Natural killer cell (primary cell): ENCODE results near the gene RALA.

GRCh38 chr7:38521324-38521556, 109.9 kb downstream of the AMPH start:
- PRO-cap = no peak

- PRO-cap = no peak
Observed at GRCh38 chr7:38975867-38976766, 1.6 kb upstream of the POU6F2 start.

- PRO-cap = no peak
Observed at GRCh38 chr7:39013298-39013956, 35.7 kb downstream of the POU6F2 start.

- PRO-cap = no peak
Observed at GRCh38 chr7:39085519-39086279, 108.0 kb downstream of the POU6F2 start.

DNA sequence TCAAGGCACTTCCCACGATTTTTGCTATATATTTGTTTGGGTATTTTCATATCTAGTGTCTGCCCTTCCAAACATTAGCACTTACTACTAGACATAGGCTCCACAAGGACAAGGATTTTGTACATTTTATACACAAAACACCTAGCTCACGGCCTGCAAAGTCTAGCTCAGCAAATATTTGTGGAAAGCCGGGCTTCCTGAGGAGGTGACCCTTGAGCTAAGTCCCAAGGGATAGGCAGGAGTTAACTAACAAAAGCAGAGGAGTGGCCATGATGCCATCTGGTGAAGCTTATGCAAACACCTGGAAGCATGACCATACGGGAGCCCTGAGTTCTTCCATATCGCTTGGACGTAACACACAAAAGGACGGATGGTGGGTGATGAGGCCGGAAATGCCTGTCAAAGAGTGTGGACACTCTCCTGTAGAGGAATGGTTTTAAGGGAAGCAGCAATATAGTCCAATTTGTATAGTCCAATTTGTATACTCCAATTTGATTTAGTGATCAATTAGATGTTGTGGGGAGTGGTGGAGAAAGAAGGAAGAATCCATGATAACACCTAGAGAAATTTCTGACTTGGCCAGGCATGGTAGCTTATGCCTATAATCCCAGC, 25.8 kb upstream of the YAE1 start:
- PRO-cap = no peak

- PRO-cap = bidirectional peak, plus-strand start at chr7:39623595, minus-strand start at chr7:39623505
Observed at GRCh38 chr7:39623276-39624285, at the start of gene RALA. TSS of gene RALA (plus strand) at chr7:39623572.

GRCh38 chr7:39760137-39760490, 136.7 kb downstream of the RALA start:
- PRO-cap = no peak

GRCh38 chr7:39781475-39781856, 158.1 kb downstream of the RALA start:
- PRO-cap = no peak

GRCh38 chr7:40014678-40015573, 64.9 kb downstream of the CDK13 start:
- PRO-cap = no peak

DNA sequence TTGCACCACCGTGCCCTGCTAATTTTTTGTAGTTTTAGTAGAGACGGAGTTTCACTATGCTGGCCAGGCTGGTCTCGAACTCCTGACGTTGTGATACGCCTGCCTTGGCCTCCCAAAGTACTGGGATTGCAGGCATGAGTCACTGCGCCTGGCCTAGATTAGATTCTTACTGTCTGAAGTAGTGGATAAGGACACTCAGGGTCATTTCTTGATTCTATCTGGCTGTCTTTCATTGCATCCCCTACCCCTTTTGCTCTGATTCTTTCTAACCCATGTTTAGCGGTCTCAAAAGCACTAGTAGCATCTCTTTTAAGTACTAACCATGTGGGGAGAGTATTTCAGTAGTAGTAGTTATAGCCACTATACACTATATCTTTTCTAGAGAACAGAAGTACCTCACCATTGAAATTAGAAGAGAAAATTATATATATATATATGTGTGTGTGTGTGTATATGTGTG, 79.8 kb downstream of the CDK13 start:
- PRO-cap = no peak

GRCh38 chr7:40092477-40093421, 41.7 kb downstream of the MPLKIP start:
- PRO-cap = no peak

- PRO-cap = no peak
Observed at GRCh38 chr7:40221865-40222382, 87.1 kb downstream of the SUGCT start.

DNA sequence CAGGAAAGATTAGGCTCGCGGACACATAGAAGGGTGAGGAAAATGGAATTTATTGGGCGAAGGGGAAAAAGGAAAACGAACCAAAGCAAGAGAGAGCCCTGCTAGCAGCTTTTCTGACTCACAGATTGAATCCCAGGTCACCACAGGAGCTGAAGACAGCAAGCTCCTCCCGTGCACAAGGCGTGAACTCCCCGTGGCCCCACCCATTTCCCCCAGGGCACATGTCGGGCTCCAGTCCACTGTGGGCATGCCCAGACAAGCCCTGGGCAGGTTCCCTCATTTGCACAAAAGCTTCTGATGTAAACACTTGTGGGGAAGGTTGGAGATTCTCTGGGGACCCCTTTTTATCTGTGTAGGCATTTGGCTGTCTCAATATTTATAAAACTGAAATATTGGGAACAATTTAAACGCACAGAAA, 582.5 kb downstream of the SUGCT start:
- PRO-cap = no peak

DNA sequence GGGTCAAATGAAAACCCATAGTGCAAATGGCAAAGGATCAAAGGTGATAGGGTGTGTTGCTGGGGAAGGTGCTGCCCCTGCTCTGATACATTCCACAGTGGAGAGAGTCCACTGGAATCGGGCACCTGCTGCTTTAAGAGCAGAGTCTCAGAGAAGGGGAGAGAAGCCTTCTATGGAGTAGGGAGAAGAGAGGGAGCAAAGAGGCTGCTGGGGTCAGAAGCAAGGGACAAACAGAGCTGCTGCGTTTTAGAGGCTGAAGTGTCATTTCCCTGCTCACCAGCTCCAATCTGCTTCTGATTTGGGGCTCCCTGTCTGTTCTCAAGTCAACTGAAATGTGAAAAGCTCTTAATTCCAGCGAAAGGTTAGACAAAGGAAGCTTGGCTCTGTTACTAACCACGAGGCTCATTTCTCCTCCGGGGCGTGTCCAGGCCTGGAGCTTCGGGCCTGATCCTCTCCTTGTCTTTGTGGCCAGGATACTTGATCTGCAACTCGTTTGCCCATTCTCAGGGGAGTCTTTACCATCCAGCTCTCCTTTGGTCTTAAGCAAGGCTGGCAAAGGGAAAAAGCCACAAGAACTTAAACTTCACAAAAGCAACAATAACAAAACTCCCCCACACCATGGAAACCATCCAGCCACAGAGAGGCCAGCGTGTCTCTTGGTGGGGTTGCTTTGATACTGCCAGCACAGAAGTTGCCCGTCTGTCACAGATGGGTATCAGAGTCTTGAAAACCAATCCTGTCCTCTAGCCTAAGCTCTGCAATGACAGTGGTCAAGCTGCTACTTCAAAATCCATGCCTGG, 692.6 kb downstream of the SUGCT start:
- PRO-cap = no peak

DNA sequence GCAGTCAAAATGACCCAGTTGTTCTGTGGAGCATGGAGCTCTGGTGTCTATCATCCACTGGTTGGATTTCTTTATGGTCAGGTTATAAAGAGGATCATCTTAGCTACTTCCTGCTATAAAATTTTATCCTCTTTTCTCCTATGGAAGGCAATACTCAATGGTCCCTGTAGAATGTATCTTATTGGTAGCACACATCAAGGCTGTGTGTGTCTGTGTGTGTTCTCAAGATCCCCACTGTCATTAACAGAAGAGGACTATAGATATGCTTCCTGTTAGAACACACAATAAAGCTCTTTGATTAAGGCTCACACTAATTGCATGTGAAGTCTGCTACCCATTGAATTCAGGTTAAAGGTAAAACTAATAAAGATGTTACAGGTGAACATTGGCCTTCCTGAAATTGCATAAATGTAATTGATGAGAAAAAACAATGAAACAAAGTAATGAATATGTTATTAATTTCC, 747.5 kb downstream of the SUGCT start:
- PRO-cap = no peak

DNA sequence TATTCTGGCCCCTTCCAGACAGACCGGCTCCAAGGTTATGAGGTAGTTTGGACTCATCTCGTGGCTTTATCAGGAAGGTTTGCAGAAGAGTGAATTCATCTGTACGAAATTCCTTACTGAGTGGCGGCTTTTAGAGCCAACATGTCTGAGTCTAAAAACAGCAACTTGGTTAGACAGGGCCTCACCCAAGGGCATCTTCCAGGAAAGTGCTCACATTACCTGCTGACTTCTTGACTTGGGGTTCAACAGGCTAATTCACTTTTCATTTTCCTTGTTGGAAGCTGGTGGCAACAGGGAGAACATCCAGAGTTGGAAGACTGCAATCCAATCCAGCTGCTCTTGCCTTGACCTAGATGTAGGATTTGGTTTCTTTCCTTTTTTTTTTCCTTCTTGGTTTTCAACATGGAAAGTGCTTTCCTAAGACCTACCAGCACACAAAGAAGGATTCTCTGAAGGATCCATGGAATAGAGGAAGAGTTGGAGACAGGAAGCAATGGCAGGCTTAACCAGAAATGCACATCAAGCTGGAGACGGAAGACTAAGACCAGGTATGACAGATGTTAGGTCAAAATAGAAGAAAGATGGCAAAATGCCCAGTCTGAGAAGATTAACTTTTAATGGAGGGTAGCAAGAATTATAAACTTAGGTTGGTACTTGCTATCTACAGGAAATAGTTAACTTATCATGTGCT, 775.1 kb downstream of the SUGCT start:
- PRO-cap = no peak

DNA sequence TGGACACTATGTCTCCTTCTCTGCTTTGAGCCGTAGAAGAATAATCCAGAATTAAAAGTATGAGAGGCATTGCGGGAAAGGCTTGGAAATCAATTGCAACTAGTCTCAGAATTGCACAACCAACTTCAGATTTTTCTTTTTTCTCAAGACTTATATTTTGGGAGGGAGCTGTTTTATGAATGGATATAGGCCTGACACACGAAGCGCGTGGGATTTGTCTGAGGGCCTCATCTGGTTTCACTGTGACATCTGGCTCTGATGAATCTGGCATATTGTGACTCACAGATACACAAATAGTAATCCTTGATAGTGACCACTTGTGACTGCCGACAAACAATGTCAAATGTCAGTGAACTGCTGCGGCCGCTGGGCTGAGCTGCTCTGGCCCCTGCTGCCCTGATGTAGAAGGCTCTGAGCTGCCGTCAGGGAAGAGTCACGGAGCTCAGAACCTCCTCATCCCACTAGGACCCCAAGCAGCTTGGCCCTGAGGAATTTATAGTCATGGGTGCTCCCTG, 655.1 kb downstream of the INHBA start:
- PRO-cap = no peak

DNA sequence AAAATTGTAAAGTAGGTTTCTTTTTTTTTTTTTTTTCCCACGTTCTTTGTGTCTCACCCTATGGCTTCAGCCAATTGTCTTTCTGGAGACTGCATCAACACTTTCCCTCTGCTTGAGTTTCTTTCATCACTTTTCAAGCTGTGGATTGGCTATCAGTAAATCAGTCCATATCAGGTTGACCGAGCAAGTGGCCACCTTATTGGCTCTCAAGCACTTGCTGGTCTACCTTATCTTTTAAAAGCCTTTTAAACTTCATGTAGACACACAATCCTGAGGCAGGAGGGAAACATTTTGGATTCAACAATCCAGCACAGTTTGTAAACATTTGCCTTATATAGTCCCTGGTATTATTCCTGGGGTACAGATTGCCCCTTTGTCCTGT, 288.6 kb downstream of the INHBA start:
- PRO-cap = no peak

GRCh38 chr7:41695571-41696942, 6.8 kb downstream of the INHBA start:
- PRO-cap = no peak

GRCh38 chr7:41785708-41786343, 82.9 kb upstream of the INHBA start:
- PRO-cap = no peak